Measurements from ENCODE around the genes H2BC11, H1-5, H4C13 and ZNF165.

GRCh38 chr6:27096922-27097764 is 35.5 kb downstream of the H2BC11 start:
- PRO-cap = no peak
- RAMPAGE, long total RNA = no peak

GRCh38 chr6:27132194-27132941 is at the start of gene H2BC11:
TSS of gene H2BC11 (minus strand) at chr6:27132795.
- PRO-cap = bidirectional peak, plus-strand start at chr6:27132267, minus-strand start at chr6:27131966; bidirectional peak, plus-strand start at chr6:27133043, minus-strand start at chr6:27132795
- RAMPAGE, long total RNA = start-site peak on the minus strand at chr6:27132755-27132796, 1,353 reads

GRCh38 chr6:27162152-27162628 is 15.3 kb downstream of the H2AC12 start:
- PRO-cap = no peak
- RAMPAGE, long total RNA = no peak

- PRO-cap = bidirectional peak, plus-strand start at chr6:27178359, minus-strand start at chr6:27178121
- RAMPAGE, long total RNA = no peak
Observed at GRCh38 chr6:27178245-27178618, 31.3 kb downstream of the H2AC12 start.

DNA sequence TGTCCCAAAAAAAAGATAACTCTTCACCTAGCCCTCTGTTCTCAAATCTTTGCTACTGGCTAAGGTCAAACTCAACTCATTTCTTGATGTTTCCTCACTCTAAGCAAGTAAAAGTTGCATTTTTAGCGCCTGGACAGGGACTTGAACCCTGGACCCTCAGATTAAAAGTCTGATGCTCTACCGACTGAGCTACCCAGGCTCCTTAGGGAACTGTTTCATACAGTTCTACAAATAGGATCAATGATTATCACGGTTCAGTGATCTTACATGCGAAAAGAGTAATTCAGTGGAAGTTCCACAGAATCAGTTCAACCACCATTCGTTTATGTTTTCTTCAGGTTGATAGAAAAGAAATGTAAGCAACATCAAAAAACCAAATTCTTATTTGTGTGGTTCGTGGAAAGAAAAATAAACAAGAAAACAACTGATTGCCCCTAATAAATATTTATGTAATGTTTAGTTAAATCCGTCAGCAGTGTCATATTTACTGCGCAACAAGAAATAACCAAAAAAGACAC is 22.9 kb upstream of the POM121L2 start:
- PRO-cap = no peak
- RAMPAGE, long total RNA = no peak

- PRO-cap = bidirectional peak, plus-strand start at chr6:27479034, minus-strand start at chr6:27478824
- RAMPAGE, long total RNA = no peak
Observed at GRCh38 chr6:27478409-27479246, 5.7 kb upstream of the ZNF184 start.

DNA sequence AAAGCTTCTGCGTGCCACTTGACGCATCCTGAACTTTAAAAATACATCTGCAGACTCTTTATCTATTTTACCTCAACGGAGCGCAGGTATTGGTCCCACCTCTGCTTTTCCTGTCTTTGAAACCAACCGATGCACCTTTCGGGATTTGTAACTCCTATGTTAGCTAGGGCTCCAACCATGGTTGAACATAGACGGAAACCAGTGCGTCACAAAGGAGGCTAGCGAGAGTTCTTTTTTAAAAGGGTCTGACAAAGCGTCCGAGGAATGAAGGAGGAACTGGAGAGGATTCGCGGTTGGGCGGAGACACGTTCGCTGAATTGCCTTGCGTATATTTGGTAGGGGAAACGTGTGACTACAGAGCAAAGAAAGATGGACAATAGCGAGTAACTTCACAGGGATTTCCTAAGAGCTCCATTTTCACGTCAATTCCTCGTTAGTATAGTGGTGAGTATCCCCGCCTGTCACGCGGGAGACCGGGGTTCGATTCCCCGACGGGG is 6.4 kb upstream of the ZNF184 start:
- PRO-cap = bidirectional peak, plus-strand start at position 358 of the sequence, minus-strand start at position 319 of the sequence
- RAMPAGE, long total RNA = no peak

DNA sequence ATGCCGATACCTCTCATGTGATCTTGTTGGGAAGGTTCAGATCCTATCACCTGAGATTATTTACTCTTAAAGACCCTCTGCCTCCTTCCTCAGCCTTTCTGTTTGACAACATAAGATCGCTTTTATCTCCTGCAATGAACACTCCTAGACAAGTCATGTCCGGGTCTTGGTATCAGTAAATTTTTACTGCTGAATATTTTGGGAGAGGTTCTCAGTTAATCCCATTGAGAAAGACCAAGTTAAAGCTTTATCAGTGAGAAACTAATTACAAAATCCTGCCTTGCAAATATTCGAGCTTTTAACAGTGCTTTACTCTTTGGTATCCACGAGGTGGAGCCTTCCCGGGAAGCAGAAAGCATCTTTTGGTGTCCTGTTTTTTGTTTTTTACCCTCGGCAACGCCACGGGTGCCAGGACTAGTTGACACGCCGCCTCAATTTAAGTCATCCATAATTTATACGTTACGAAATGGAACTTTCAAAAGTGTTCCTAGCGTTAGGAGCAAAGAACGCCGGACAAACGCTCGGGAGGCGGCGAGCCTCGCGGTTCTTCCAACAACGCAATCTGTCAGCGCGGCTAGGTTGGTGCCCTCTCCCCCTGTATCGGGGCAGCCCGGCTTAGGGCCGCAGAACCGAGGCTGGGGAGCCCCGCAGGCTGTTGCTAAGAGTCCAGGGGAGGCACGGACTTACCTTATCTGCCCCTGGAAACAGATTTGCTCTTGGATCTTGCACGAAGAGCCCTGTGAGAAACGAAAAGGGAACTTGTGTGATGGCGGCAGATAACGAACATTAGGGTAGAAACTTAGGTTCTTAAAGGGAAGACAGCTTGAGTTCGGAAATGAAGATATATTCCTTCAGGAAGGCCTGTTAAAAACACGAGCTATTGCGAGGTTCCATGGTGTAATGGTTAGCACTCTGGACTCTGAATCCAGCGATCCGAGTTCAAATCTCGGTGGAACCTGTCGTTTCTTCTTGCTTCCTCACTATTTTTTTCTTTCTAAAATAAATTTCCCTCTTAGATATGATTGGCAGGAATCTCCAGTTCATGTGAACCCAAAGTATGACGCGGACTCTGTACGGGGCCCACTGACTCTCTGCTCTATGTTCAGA is 46.1 kb upstream of the ZNF184 start:
- PRO-cap = unidirectional peak, plus-strand start at position 387 of the sequence; unidirectional peak, plus-strand start at position 516 of the sequence; unidirectional peak, minus-strand start at position 788 of the sequence
- RAMPAGE, long total RNA = no peak

- PRO-cap = no peak
- RAMPAGE, long total RNA = no peak
Observed at GRCh38 chr6:27575954-27576244, 103.0 kb upstream of the ZNF184 start.

GRCh38 chr6:27684433-27685053 is 123.2 kb downstream of the H2BC13 start:
- PRO-cap = no peak
- RAMPAGE, long total RNA = no peak

- PRO-cap = no peak
- RAMPAGE, long total RNA = no peak
Observed at GRCh38 chr6:27778905-27779177, 28.9 kb downstream of the H2BC13 start.

DNA sequence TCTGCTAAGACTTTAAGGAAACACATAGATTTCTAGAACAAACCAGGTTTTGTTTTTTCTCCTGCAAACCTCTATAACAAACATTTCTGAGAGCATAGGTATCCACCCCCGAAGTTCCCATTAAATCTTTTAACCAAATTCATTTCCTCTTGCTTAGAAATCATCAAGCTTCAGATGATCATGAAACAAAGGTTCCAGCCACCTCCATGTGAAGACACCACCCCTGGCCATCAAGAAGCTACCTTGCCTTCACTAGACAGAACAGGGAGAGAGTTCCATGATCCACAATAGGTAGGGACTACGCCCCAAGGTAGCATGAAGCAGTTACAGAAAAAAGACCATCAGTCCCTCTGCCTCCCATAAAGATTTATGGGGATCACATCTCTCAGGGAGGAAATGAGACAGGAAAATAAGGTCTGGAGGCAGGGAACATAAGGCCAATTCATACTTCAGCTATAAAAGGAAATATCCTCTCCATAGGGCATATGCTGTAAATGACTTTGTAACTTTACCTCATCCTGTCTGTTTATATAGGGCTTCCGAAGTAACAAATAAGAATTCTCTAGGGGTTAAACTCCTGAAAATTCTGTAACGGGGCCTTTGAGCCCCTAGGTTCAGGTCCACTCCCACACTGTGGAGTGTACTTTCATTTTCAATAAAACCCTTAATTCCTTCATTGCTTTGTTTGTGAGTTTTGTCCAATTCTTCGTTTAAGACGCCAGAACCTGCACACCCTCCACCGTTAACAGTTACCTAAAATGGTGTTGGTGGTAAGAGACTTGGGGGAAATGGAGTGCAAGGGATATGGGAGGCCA is 25.0 kb downstream of the H2BC13 start:
- PRO-cap = no peak
- RAMPAGE, long total RNA = no peak

- PRO-cap = bidirectional peak, plus-strand start at chr6:27837492, minus-strand start at chr6:27837217
- RAMPAGE, long total RNA = no peak
Observed at GRCh38 chr6:27836702-27837646, 1.2 kb downstream of the H2AC15 start.

DNA sequence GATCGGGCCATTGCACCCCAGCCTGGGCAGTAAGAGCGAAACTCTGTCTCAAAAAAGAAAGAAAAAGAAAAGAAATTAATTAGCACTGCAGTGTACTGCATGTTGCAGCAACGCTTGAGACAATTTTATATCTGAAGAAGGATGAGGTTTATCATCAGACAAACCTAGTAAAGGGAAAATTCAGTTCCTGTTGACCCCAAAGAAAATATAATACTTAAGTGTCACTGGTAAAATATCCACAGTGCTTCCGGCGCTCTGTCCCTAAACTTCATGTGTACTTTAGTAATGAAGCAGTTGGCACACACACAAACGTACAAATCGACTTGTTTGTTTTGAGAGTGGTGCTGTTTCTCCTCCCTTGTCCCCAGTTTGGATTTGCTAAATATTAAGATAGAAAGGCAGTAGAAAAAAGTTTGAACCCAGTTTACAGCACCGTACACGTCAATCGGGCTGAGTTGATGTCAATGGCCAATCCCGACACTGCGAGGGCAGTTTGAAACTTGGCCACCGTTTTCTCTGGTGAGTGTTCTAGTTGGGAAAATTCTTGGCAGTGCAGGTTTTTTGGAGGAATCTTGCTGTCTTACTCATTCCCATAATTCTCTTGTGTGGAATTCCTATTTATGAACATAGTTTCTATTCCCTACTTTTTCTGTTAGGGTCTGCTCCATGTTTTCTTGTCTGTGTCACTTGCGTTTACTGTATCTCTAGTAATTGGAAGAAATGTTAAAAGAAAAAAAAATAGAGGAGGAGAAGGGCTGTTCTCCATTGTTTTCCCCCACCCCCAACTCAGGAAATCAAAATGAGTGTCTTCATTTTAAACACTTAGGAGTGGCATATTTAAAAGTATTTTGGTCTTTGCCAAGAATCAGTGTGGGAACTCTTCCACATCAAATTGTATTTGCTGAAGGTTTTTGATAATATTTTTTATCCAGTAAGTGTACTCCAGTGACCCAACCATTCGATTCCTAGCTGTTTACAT is 1.4 kb downstream of the H2BC15 start:
- PRO-cap = unidirectional peak, minus-strand start at position 371 of the sequence
- RAMPAGE, long total RNA = no peak

GRCh38 chr6:27866913-27867959 is at the start of gene H1-5:
TSS of gene H1-5 (minus strand) at chr6:27867588.
- PRO-cap = unidirectional peak, minus-strand start at chr6:27867617
- RAMPAGE, long total RNA = start-site peak on the minus strand at chr6:27867340-27867356, 40 reads

DNA sequence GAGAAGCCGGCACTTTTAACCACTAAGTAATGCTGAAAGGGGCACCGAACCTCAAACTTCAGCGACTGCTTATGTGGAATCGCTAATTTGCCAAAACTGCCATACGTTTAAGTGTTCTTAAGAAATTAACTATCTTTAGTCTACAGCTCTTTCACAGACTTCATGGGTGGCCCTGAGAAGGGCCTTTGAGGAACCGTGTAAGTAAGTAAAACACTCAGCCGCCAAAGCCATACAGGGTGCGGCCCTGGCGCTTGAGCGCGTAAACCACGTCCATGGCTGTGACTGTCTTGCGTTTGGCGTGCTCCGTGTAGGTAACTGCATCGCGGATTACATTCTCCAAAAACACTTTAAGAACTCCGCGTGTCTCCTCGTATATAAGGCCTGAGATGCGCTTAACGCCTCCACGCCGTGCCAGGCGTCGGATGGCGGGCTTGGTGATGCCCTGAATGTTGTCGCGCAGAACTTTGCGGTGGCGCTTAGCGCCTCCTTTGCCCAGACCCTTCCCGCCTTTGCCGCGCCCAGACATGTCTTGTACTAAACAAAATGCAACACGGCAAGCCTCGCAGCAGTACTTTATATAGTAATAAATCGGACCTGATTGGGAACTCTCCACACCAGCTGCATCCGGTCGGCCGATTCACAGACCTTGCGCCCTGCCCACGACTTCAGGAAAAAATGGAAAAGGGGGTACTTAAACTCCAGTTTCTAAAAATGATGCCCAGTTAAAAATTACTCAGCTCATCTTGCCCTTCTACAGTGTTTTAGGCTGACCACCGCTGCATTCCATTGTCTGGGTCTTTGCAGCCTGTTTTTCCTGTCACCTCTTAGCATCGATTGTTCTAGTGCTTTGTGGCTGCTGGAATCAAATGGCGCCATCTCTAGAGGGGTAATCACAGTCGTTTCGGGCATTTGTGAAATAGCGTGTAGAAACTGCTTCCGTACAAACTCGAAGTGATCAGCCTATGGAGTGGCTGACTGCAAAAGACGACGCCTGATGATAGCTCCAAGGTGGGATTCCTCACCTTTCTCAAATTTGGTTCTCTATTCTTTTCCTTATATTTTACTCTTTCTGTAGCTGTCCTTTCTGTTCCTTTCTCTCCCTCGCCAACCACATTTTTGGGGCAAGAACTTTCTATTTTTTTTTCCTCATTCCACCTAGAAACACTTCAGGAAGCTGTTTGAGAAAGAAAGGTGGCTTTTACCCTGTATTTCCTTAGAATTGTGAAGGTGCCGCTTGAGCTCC is at the start of gene H4C13:
H4C13 (minus strand) TSS at position 550 of the 1,243 bp plus-strand sequence.
- PRO-cap = unidirectional peak, minus-strand start at position 550 of the sequence
- RAMPAGE, long total RNA = no peak

DNA sequence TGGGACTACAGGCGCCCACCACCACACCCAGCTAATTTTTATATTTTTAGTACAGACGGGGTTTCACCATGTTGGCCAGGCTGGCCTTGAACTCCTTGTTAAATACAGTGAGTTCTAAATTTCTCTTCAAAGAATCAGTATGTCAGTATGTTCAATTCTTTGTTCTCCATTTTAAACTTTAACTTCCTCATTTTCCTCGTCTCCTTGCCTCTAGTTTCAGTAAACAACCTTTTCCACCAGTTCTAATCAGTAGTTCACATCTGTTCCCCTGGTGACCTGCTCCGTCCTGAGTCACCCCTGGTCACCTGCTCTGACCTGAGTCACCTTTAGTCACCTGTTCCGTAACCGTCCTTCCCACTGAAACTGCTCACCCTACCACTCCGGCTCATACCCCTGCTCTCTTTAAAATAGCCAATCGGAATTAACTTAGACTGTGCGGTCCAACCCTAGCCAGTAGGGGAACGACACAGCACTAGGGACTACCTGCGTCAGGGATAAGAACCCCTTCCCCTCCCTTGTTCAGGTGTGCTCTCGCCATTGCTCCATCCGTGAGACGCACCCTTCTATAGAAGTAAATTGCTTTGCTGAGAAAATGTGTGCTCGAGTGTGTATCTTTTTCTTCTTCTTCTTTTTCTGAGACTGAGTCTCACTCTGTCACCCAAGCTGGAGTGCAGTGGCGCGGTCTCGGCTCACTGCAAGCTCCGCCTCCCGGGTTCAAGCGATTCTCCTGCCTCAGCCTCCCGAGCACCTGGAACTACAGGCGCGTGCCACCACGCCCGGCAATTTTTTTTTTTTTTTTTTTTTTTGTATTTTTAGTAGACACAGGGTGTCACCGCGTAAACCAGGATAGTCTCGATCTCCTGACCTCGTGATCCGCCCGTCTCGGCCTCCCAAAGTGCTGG is at the start of gene ZNF165:
ZNF165 (plus strand) TSS at position 808 of the 902 bp plus-strand sequence.
- PRO-cap = no peak
- RAMPAGE, long total RNA = no peak

DNA sequence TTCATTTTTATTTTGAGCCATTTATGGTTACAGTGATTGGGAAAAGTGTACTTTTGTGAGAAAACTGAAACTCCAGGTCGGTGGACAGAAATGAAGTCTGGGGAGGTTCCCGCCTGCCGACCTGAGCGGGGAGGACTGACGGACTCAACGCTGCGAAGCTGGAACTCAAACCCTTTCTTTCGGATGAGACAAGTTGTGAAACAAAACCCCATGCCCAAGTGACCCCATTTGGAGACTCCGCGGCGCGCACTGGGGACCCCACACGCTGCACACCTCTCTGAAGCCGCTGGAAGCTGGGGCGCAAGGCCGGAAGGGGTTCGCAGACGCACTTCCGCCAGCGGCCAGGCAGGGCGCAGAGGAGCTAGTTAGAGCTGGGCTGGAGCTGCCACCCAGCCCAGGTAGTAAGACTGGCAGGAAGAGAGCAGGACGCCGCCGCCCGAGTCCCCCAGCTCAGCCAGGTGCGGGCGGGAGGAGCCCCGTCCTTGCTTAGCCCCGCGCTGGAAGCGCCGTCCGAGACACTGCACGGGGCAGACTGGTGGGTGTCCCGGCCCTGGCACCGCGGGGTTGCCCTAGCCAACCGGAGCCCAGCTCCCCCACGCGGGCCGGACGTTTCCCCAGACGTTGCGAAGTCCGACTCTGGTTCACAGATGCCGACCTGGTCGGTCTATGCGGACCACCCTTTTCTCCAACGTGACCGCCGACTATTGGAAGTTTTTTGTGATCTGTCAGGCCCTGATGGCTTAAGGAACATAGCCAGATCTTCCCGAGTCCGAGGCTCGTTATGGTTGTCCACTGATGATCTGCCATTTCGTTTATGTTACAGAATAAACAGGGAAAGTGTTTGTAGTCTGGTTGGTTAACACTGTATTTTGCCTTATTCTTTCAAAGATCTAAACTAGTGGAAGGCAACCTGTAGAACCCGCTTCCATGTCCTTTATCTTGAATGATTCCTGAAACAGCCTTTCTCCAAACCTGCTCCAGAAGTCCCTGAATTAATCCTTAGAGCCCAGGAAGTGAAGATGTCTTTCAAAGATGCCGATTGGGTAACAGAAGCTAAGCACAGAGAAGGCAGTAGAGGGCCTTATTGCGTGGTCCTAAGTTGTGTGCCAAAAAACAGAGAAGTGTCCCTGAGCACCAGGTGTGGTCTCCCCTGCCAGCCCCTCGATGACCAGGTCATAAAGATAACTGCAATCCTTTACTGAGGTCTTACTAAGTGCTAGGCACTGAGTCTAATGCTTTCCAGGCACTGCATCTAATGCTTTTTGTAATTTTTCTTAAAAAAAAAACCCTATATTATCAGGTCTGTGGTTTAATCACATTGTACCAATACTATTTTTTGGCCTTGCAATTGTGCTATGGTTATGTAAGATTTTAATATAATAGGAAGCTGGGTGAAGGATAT is 19.5 kb upstream of the ZSCAN16 start:
- PRO-cap = bidirectional peak, plus-strand start at position 337 of the sequence, minus-strand start at position 279 of the sequence; bidirectional peak, plus-strand start at position 617 of the sequence, minus-strand start at position 520 of the sequence
- RAMPAGE, long total RNA = no peak

- PRO-cap = no peak
- RAMPAGE, long total RNA = start-site peak on the plus strand at chr6:28232555-28232804, 23 reads
Observed at GRCh38 chr6:28232347-28233067, 7.4 kb downstream of the ZSCAN9 start.

DNA sequence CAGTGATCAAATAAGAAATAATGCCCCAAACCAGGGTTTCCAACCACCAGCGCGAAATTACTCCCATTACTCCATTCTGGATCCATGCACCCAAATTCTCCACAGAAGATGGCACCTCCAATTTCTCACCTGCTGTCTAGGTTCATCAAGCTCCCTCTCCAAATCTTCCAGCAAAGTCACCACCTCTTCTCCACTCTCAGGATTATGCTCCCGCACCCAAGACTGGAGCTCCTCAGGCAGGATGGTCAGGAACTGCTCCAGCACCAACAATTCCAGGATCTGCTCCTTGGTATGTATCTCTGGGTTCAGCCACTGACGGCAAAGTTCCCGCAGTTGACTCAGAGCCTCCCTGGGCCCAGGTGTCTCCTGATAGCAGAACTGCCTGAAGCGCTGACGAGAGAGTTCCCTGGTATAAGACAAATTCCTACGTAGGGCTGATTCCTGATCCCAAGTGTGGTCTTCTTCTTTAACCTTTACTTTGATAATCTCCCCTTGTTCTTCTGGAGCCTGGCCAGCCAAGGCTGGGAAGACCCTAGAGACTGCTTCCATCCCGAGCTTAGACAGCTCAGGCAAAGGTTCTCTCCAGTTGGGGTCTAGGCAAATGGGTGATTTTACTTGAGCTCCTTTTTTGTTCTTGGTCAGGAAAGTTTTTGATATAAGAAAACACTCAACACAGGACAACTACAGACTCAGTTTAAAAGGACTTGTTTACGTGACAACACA is 768 bp downstream of the SCAND3 start:
- PRO-cap = no peak
- RAMPAGE, long total RNA = no peak

Data from vagina (tissue), 1 donor.